AG09319 (cell line): ENCODE data around the gene ALKBH4.

DNA sequence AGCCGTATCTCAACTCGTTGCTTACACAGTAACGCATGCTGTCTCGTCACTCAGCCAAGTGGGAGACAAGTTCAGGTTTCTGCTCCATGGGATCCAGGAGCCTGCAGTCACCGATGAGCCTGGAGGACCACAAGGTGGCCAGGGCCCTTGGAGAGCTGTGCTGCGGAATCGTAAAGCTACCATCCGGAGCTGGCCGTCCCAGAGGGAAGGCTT lies 7.8 kb downstream of the CUX1 start:
- RRBS, result no CpG with 5 or more reads among the region's 9 CpGs

- RRBS, result no CpG with 5 or more reads among the region's 7 CpGs
These were observed 39.9 kb downstream of the CUX1 start for GRCh38 chr7:101857400-101857560.

DNA sequence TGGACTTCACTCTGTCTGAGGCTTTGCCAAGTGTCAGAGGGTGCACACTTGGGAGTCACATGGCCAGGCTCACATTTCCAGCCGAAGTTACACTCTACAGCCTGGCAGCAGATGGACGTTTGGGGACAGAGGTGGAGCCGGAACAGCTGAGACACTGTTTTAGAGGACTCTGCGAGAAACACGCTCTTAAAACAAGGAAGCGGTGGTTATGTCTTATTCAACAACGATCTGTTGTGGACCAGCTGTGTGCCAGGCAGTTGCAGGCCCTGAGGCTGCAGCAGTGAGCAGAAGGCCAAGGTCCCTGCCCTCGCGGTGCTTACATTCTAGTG lies 118.3 kb downstream of the CUX1 start:
- RRBS, result no CpG with 5 or more reads among the region's 9 CpGs

GRCh38 chr7:101945325-101945743 lies 127.9 kb downstream of the CUX1 start:
- RRBS, result no CpG with 5 or more reads among the region's 7 CpGs

DNA sequence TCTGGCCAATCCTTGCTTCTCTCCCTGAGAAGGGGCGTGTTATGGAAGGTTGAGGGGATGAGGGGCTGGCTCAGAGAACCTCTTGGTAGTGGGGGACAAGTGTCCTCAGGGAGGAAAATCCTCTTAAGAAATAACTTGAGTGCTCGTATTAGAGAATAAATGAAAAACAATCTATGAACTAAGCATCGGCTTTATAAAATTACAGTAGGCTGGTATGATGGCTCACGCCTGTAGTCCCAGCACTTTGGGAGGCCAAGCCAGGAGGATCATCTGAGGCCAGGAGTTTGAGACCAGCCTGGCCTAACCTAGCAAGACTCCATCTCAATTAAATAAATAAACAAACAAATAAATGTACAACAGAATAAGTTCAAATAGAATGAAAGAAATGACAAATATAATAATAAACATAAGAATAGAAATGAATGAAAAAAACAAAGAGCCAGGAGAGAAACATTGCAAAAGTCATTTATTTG lies 215.6 kb downstream of the CUX1 start:
- RRBS, result no CpG with 5 or more reads among the region's 4 CpGs

DNA sequence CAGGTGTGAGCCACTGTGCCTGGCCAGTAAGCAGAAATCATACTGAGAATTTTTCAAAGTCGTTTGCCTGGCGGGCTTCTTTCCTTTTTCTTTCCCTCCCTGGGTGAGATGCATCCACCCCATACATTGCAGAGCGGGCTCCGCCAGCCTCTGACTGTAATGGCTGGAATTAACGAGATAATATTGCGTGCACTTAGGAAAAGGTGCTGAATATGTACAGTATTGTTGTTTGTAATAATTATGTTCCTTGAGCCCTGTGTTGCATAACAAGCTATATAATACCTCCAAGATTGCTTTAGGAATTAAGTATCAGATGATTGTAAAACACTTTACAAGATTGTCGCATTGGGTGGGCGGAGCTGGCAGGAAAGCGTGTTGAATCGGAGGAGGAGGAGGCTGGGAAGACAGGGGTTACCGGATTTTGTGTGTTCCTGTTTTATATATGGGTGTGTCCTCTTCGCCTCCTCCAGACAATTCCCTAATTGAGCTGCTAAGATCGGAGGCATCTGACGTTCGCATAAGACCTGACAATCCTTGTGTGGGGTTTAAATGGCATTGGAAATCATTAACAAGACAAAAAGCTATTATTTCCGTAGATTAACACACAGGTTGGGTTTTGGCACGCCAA lies 193.1 kb upstream of the SH2B2 start:
- RRBS, result no CpG with 5 or more reads among the region's 17 CpGs

GRCh38 chr7:102095528-102096055 lies 191.1 kb upstream of the SH2B2 start:
- RRBS, result no CpG with 5 or more reads among the region's 12 CpGs

DNA sequence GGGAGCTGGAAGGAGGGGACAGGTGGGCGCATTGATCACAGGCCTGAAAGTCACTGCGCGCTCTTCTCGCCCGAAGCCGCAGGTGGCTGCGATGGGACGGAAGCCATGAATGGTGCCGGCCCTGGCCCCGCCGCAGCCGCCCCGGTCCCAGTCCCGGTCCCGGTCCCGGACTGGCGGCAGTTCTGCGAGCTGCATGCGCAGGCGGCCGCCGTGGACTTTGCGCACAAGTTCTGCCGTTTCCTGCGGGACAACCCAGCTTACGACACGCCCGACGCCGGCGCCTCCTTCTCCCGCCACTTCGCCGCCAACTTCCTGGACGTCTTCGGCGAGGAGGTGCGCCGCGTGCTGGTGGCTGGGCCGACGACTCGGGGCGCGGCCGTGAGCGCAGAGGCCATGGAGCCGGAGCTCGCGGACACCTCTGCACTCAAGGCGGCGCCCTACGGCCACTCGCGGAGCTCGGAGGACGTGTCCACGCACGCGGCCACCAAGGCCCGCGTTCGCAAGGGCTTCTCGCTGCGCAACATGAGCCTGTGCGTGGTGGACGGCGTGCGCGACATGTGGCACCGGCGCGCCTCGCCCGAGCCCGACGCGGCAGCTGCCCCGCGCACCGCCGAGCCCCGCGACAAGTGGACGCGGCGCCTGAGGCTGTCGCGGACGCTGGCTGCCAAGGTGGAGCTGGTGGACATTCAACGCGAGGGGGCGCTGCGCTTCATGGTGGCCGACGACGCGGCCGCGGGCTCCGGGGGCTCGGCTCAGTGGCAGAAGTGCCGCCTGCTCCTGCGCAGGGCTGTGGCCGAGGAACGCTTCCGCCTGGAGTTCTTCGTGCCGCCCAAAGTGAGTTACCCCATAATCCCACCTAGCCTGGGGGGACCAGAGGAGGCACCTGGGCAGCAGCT lies 14.0 kb downstream of the SH2B2 start:
- RRBS, result no CpG with 5 or more reads among the region's 109 CpGs

- RRBS, result no CpG with 5 or more reads among the region's 12 CpGs
These were observed 26.9 kb downstream of the SPDYE6 start for GRCh38 chr7:102329258-102329814.

DNA sequence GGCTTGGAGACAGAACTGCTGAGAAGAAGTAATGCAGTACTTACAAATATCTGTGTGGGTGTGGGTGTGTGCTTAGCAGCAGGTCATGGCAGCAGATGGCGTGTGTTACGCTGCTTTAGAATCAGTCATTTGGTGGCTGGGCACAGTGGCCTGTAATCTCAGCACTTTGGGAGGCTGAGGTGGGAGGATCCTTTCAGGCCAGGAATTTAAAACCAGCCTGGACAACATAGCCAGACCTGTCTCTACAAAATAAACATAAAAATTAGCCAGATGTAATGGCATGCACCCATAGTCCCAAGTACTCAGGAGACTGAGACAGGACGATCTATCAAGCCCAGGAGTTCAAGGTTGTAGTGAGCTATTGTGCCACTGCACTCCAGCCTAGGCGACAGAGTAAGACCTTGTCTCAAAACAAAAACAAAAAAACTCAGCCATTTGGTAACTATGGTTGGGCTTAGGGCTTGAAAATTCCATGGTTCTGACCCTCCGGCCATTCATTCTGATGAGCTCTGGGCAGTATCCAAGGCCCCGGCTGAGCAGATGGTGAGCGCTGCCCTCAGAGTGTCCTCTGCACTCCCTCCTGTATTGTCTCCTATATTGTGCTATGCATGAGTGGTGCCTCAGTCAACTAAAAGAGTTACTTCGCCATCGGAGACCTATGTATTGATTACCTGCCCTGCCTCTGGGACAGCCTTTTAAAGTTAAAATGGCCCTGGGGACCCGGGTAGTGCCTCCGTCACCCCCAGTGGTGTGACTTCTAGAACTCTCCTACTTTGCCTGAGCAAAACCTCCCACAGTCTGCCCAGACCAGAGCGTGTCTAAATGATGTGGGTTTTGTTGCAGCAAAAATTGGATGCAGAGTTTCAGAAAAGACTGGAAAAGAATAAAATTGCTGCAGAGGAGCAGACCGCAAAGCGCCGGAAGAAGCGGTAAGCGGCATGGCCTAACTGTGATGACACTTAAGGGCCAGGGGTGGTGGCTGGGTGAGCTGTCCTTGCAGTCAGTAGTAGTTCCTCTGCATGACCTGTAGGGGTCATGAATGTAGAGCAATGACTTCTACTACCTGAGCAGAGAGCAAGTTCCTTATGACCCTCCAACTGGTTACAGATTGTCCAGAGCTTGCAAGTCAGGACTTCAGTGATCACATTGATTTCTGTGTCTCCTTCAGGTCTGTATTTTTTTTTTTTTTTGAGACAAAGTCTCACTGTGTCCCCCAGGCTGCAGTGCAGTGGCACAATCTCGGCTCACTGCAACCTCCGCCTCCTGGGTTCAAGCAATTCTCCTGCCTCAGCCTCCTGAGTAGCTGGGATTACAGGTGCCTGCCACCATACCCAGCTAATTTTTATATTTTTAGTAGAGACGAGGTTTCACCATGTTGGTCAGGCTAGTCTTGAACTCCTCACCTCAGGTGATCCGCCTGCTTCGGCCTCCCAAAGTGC lies 8.1 kb downstream of the PRKRIP1 start:
- RRBS, result no CpG with 5 or more reads among the region's 22 CpGs

DNA sequence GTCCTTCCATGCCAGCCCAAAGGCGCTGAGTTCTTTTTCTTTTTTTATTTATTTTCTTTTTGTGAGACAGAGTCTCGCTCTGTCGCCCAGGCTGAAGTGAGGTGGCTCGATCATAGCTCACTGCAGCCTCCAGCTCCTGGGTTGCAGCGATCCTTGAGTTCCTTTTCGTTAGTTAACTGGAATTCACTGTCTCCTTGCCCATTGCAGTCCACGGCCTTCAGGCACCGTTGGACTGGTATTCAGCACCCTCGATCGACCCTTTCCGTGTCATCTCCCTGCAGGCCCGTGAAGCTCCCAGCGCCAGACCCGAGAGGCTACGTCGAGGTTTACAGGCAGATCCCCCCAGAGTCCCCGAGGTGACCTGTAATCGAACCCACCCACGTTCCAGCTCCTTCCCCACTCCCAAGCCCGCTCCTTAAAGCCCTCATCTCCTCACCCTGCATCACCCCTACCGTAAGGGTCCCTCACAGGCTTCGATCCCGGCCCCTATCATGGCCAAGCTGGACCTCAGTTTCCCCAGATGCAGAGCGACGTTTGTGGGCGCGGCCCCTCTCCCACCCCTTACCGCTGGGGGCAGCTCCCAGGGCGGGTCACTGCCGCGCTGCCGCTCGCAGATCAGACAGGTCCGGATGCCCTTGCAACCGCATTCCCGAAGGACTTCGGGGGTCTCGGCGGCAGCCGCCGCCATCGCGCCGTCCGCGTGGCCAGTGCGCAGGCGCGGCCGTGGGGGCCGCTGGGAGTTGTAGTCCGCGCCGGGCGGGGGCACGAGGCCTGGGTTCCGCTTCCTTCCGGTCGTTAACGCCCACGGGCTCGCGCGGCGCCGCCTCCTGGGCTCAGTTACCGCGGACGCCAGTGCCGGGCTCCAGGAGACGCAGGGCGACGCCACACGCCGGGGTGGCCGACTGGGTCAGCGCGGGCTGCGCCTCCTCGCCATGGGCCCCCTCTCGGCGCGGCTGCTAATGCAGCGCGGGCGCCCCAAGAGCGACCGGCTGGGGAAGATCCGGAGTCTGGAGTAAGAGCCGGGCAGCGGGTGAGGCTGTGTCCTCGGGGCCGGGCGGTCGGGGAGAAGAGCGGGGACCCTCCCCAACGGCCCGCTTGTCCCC lies at the start of gene ALKBH4:
Gene ALKBH4, minus strand, starts transcription at position 715 of the 1,103 bp plus-strand sequence.
- RRBS, result under 1% methylated on average over 23 of the region's 98 CpGs

DNA sequence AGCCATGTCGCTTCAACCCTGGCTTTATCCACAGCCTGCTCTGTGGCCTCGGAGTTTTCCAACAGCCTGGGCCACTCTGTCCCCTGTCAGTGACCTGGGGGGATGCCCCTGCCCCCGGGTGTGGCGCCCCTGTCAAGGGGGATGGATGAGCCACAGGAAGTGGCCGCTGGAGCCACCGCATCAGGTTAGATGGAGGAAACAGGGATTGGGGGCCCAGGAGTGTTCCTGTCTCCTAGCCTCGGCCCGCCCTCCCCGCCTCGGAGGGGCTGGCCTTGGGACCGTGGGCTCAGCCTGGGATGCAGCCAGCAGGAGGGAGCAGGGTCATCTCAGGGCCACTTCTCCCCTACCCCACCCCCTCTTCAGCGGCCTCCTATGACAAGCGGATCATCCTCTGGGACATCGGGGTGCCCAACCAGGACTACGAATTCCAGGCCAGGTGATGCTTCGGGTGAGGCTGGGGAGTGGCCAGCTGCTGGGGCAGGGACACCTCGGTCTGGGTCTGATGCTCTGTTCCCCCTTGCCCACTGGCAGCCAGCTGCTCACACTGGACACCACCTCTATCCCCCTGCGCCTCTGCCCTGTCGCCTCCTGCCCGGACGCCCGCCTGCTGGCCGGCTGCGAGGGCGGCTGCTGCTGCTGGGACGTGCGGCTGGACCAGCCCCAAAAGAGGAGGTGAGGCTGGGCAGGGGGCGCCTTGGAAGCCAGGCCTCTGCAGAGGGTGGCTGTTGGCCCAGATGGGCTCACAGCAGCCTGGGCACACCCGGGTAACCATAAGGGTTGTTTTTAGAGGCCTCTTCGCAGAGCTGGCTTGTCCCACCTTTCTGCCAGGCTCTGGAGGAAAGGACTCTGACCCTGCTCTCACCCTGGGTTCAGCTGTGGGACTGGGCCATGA lies 4.7 kb downstream of the LRWD1 start:
- RRBS, result no CpG with 5 or more reads among the region's 30 CpGs

- RRBS, result no CpG with 5 or more reads among the region's 1 CpG
These were observed 699 bp downstream of the LRRC17 start for GRCh38 chr7:102913457-102913940.

GRCh38 chr7:103089139-103089987 lies 14.4 kb downstream of the ARMC10 start:
- RRBS, result no CpG with 5 or more reads among the region's 5 CpGs

- RRBS, result no CpG with 5 or more reads among the region's 3 CpGs
These were observed 2.3 kb downstream of the NAPEPLD start for GRCh38 chr7:103146687-103147000.

- RRBS, result no CpG with 5 or more reads among the region's 5 CpGs
These were observed 1.4 kb upstream of the NAPEPLD start for GRCh38 chr7:103150106-103150793.

DNA sequence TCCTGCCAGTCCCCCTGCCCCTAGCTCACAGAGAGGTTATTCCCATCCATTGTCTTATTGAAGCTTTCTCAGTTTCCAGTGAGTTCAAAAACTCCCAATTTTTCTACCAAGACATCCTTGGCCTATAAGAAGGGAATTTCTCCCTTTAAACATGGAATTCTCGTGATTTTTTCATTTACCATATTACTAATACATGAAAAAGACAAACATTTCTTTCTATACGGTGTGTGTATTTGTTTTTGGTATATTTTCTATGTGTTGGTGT lies 142.5 kb downstream of the LHFPL3 start:
- RRBS, result no CpG with 5 or more reads among the region's 2 CpGs

GRCh38 chr7:104926421-104926834 lies 87.6 kb upstream of the KMT2E start:
- RRBS, result no CpG with 5 or more reads among the region's 2 CpGs

DNA sequence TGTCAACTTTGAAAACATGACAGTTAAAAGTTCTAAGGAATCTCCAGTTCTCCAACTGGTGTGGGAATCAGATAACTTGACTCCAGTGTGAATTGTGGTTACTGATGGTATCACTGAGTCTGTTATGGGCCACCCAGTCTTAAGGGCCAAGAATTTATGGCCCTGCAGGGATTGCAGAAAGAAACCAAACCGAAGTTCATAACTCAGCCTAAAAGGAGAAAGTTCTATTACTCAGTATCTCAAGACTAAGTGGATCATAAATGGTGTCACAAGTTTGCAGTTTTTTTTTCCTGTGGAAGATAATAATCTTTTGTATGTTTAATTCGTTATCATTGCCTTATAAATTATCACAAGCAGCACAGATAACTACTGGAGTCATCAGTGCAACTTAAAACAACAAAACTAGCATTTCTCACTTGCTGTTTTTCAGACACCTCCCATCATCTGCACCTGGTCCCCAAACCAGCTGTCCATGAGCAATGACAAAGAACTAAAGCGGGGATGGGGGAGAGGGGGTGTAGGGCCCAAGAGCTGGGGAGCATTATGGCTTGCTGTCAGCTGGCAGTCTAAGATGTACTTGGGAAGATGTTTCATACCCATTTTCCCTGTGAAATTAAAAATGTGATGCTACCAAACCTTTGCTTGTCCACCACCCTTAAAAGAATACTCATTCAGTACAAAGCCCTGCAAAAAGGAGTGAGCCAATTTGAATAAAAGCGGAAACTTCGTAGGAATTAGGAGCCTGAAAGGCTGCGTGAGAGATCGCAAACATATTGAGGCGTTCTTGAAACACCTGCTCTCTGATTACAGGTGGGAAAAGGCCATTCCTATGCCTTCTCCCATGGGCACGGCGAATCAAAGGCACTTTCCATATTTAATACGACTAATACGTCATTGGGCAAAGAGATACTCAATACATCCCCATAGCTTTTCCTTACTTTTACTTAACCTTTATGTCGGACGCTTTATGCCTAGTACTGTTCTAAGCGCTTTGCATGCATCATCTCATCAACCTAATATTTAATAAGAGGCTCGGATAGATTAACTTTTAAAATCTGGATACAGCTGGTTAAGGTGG lies 31.2 kb upstream of the KMT2E start:
- RRBS, result no CpG with 5 or more reads among the region's 16 CpGs

DNA sequence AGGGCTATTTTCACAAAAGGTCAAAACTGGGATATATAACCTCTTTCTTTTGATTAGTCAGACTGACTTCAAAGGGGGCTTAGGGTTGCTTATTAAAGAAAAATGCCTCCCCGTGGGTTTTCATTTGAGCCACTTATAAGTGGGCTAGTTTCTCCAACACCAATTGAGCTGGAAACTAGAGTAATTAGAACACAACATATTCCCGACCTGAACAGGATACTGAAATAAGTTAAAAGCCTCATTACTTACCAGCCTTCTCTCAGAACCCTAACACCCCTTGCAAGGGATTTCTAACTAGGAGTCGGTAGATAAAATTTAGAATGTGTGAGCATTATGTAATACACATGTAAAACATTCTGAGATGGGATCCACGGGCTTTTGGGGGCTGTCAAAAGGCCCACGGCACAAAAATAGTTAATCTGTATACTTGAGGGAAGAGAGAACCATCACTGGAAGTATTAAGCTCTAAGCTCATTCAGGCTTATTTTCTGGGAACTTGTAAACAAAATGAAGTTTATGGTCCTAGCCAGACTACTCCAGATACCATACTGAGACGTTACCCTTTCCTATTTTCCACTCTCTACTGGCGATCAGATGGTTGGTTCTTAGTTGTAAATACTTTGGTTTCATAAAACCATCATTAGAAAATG lies 29.3 kb upstream of the KMT2E start:
- RRBS, result no CpG with 5 or more reads among the region's 7 CpGs